A375 (cell line): Measurements from ENCODE around the genes B4GALNT4, RNH1 and SLC25A22.

- RAMPAGE, long total RNA, result no peak
These were observed 12.3 kb downstream of the SIRT3 start for GRCh38 chr11:223921-224231.

DNA sequence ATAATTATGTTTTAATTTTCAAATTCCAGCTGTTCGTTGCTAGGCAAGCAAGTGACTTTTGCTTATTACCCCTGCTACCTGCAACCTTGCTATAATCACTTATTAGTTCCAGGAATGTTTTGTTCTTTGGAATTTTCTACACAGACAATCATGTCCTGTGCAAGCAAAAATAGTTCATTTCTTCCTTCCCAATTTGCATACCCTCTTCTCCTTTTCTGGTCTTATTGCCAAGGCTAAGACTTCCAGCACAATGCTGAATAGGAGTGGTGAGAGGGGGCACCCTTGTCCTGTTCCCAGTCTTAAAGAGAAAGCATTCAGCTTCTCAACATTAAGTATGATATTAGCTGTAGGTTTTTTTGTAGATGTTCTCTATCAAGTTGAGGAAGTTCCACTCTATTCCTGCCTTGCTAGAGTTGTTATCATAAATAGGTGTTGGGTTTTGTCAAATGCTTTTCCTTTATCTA lies 3.4 kb upstream of the NLRP6 start:
- RAMPAGE, long total RNA, result no peak

DNA sequence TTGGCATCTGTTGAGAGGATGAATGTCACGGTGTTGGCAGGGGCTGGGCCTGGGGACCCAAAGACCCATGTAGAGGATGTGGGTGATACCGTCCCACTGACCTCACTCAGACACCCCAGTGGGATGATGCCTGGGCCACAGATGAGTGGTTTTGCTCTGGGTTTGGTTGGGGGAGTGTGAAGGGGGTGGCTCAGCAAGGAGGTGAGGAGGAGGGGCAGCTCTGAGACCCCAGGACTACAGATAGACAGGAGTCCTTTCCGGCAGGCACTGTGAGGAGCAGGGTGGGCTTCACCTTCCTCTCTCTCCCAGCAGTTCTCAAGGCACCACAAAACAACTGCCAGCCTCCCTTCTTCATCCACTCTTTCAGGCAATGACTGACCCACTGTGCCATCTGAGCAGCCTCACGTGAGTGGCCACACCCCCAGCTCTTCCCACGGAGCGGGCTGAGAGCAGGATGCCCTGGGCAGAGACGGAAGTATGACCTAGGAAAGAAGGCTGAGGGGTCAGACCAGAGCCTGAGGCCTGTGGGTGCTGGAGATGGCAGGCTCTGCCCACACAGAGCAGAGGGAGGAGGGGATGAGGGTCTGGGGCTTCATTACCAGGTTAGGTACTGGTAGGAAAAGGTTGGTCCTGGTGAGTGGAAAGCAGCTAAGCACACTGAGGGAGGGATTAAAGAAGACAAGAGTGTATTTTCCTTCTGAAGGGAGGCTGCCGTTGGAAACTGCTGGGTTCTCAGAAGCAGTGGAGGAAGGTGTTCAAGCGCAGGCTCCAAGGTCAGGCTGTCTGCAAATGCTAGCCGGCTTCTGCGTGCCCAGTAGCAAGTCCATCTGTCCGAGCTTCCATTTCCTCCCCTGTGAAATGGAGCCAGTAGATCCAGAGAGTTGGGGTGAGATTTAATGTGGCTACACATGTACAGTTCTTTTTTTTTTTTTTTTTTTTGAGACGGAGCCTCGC lies 4.5 kb downstream of the NLRP6 start:
- RAMPAGE, long total RNA, result no peak

GRCh38 chr11:310012-310544 lies 2.5 kb downstream of the IFITM2 start:
- RAMPAGE, long total RNA, result no peak

DNA sequence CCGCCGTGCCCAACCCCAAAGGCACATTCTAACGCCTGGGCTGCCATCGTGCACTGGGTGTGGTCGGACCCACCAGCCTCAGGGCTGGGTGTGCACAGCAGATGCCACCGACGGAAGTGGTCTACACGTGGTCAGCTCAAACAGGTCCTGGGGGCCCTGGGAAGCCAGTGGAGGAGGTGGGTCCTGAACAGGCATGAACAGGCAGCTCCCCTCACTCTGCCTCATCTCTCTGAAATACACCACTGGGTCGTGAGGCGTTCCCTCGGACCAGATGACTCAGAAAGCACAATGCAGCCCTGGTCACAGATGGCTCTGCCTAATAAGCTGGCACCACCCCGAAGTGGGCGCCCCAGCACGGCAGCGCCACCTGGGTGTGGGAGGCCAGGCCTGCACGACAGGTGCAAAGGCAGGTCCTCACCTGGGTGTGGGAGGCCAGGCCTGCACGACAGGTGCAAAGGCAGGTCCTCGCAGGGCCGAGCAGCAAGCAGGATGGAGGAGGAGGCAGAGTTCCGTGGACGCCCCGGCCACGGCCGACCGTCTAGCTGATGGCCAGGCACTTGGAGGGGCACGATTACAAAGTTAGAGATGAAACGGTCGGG lies 4.9 kb upstream of the B4GALNT4 start:
- RAMPAGE, long total RNA, result no peak

GRCh38 chr11:368868-370057 lies at the start of gene B4GALNT4:
B4GALNT4 (plus strand) TSS chr11:369499.
- RAMPAGE, long total RNA, result no peak

GRCh38 chr11:447825-448945 lies 1.9 kb upstream of the PTDSS2 start:
- RAMPAGE, long total RNA, result no peak

- RAMPAGE, long total RNA, result no peak
These were observed 16.3 kb downstream of the RNH1 start for GRCh38 chr11:490725-491133.

DNA sequence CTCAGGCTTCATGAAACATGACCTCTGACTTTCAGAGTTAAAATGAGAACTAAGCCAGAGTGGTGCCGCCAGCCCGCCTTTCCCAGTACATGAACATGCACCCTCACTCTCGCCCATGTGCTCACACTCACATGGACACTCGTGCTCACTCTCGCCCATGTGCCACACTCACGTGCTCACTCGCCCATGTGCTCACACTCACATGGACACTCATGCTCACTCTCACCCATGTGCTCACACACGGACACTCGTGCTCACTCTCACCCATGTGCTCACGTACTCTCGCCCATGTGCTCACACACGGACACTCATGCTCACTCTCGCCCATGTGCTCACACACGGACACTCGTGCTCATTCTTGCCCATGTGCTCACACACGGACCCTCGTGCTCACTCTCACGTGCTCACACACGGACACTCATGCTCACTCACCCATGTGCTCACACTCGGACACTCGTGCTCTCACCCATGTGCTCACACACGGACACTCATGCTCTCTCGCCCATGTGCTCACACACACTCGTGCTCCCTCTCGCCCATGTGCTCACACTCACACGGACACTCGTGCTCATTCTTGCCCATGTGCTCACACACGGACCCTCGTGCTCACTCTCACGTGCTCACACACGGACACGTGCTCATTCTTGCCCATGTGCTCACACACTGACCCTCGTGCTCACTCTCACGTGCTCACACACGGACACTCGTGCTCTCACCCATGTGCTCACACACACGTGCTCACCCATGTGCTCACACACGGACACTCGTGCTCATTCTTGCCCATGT lies 9.9 kb downstream of the RNH1 start:
- RAMPAGE, long total RNA, result no peak

- RAMPAGE, long total RNA, result start-site peak on the minus strand at chr11:506768-506834, 75 and 21 reads in 2 replicates; start-site peak on the minus strand at chr11:507213-507276, 23 and 18 reads in 2 replicates
These were observed at the start of gene RNH1 for GRCh38 chr11:506204-507319. RNH1 (minus strand) TSS chr11:507242.

- RAMPAGE, long total RNA, result no peak
These were observed 3.5 kb downstream of the IRF7 start for GRCh38 chr11:612025-612889.

DNA sequence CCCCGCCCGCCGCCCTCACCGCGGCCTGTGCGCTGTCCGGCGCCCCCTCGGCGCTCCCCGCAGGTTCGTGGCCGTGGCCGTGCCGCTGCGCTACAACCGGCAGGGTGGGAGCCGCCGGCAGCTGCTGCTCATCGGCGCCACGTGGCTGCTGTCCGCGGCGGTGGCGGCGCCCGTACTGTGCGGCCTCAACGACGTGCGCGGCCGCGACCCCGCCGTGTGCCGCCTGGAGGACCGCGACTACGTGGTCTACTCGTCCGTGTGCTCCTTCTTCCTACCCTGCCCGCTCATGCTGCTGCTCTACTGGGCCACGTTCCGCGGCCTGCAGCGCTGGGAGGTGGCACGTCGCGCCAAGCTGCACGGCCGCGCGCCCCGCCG lies 2.5 kb downstream of the DRD4 start:
- RAMPAGE, long total RNA, result no peak

GRCh38 chr11:665592-666067 lies 28.6 kb downstream of the DRD4 start:
- RAMPAGE, long total RNA, result no peak

- RAMPAGE, long total RNA, result no peak
These were observed 1.5 kb downstream of the TMEM80 start for GRCh38 chr11:696837-697701.

DNA sequence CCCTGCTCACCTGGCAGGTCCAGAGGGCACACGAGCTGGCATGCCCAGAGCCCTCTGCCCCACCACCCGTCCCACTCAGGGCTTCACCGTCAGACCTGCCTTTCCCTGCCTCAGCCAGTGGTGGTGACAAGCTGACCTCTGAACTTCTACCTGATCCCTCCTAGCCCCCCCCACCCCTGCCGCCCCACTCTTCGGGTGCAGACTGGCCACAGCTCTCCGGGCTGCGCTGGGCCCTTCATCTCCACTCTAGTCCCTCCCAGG lies 1.4 kb downstream of the SLC25A22 start:
- RAMPAGE, long total RNA, result no peak

GRCh38 chr11:797819-798740 lies at the start of gene SLC25A22:
SLC25A22 (minus strand) TSS chr11:798281.
- RAMPAGE, long total RNA, result no peak

- RAMPAGE, long total RNA, result no peak
These were observed 3.5 kb upstream of the CRACR2B start for GRCh38 chr11:824007-824890.

- RAMPAGE, long total RNA, result no peak
These were observed 1.2 kb upstream of the CD151 start for GRCh38 chr11:831488-831920.

- RAMPAGE, long total RNA, result no peak
These were observed 2.1 kb downstream of the CD151 start for GRCh38 chr11:834782-835344.

- RAMPAGE, long total RNA, result no peak
These were observed 6.5 kb downstream of the AP2A2 start for GRCh38 chr11:932250-932563.